ENCODE measurements around a stretch of chr12.

DNA sequence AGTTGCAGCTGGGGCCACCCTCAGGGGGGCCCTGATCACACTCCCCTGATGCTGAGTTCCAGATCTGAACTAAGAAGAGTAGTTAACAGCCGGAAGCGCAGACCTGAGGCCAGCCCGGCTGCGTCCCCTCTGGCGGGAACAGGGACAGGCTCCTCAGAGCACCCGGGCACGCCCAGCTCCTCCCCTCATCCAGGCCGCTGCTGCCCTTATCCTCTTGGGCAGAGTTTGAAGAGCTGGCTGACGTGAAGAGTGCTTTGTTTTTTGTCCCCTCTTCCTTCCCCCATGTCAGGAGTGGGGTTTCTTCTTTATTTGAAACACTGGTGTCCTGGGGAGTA, 8.7 kb downstream of the PHB2 start:
- PRO-cap, result bidirectional peak, plus-strand start at position 87 of the sequence, minus-strand start at position 65 of the sequence; bidirectional peak, plus-strand start outside the sequence, minus-strand start at position 125 of the sequence

DNA sequence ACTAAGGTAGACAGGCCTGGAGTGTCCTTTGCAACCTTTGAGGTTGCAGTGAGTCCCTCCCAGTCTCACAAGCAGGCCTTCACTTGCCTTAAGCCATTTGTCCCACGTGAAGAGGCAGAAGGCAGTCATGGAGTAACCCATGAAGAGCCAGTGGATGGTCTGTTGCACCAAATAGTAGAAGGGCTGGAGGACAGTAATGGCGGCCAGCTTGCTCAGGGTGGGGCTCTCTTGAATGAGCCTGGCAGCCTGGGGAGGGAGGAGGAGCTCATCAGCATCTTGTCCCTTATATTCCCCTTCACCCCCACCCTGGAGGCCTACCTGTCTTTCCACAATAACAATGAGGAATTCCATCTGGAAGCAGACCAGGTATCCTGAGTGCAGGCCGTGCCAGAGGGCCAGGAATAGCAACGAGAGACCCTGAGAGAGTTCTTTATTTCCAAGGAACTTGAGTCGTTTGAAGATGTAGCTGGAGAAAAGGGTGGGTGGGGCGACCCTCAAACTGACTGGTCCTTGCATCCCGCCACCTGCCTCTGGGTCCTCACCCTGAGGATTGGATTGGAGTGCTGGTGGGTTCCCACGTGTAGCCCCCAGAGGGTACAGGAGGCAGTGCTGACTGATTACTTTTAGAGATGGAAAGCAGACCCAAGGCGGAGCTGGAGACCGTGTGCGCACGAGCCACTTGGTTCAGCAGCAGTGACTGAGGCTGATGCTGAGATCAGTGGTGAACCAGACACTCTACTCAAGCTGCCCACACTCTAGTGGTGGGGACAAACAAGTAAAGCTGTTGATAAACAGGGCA, 6.8 kb downstream of the EMG1 start:
- PRO-cap, result no peak

DNA sequence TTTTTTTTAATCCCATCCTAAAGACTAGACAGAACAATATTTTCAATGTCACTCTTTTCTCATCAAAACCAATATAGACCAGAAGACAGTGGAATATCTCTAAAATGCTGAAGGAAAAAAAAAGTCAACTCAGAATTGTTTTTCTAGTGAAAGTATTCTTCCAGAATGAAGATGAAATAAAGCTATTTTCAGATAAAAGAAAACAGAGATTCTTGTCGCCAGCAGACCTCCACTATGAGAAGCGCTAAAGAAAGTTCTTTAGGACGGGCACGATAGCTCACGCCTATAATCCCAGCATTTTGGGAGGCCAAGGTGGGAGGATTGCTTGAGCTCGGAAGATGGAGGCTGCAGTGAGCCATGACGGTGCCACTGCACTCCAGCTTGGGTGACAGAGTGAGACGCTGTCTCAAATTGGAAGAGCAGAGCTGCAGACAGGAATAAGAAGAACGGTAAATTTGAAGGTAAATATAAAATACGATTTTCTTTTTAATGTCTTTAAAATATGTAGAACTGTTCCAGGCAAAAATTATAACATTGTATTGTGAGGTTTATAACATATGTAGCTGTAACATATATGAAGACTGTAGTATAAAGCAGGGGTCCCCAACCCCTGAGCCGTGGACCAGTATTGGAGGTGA, 2.3 kb upstream of the C1RL start:
- PRO-cap, result no peak

- PRO-cap, result no peak
Measured at GRCh38 chr12:7115319-7115847, 6.4 kb upstream of the C1RL start.

DNA sequence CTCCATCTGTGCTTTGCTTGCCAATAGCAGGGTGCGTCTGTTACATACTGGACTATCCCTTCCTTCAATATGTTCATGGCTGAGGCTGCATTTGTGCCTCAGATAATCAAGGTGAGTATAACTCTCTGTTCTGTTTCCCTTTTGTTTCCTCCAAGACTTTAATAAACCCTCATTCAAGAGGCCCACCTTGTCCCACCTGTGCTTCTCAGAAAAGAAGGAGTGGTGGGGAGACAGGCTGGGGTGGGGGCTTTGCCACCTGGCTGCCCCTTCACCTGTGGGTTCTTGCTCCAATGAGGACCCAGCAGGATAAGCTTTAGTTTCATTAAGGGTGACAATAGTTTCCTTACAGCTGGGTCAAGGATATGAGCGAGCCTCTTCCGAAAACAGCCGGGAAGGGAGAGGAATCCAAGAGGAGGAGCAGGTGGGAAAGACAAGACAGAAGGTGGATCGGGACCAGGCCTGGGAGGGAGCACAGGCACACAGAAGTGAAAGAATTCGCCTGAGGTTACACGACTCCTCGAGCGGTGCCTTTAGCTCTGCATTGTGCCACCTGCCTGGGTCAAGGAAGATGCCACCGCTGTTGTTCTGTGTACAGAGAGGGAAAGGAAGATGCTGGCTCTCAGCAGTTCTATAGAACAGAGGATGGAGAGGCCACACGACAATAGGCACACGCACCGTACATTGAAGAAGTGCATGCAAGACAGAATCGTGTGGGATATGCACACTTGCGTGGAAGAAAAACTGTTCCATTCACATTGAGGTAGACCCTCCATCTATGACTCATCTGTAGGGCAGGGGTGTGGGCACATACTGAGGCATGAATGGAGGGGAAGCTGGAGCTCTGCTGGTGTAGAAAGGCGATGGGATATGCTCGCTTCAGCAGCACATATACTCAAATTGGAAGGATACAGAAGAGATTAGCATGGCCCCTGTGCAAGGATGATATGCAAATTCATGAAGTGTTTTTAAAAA, 9.2 kb upstream of the C1RL start:
- PRO-cap, result no peak

- PRO-cap, result no peak
Measured at GRCh38 chr12:7122275-7123510, 6.0 kb downstream of the RBP5 start.

GRCh38 chr12:7906119-7906738, 29.8 kb downstream of the SLC2A3 start:
- PRO-cap, result no peak

DNA sequence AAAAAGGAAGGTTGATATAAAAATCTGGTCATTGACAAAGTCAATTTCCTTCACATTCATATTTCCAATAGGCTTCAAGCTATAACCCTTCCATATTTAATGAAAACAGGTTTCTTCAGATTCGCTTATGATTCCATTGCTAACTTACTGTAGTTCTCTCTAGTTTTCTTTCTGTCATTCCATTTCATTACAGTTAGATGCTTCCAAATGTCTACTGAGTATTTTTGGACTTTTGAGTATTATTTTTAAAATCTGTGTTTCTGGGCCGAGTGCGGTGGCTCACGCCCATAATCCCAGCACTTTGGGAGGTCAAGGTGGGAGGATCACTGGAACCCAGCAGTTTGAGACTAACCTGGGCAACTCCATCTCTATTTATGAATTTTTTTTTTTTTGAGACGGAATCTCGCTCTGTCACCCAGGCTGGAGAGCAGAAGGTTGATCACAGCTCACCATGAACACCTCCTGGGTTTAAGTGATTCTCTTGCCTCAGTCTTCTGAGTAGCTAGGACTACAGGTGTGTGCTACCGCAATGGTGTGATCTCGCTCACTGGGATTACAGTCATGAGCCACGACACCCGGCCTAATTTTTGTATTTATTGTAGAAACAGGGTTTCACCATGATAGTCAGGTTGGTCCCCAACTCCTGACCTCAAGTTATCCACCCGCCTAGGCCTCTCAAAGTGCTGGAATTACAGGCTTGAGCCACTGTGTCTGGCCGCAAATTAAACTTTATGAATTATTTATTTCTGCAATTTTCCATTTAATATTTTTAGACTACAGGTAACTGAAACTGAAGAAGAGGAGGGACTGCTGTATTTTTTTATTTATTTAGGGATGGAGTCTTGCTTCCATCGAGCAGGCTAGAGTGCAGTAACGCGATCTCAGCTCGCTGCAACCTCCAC, 14.1 kb downstream of the SLC2A3 start:
- PRO-cap, result no peak

- PRO-cap, result no peak
Measured at GRCh38 chr12:8242177-8242688, 14.8 kb upstream of the FAM90A1 start.

GRCh38 chr12:8680993-8682048, 16.5 kb upstream of the RIMKLB start:
- PRO-cap, result no peak

DNA sequence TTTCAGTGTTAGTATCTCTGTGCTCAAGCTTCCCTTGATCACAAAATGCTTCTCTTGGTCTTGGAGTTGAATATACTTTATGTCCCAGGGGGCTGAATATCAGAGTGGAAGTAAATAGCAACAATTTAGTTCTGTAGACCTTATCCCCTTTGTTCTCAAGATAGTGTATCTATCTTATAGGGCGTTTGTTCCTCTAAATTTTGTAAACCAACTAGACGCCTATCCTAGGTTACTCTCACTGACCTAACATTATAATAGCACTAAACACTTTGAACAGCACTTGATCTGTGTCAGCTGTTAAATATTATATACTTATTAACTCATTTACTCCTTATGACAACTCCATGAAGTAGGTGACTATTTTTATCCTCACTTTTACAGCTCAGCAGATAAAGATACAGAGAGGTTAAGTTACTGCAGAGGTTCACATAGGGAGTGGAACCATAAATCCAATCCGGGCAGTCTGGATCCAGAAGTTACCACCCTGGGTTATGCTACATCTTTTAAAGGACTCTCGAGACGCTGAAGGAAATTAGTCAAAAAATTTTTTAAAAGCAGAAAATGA, 1.5 kb upstream of the RIMKLB start:
- PRO-cap, result no peak

DNA sequence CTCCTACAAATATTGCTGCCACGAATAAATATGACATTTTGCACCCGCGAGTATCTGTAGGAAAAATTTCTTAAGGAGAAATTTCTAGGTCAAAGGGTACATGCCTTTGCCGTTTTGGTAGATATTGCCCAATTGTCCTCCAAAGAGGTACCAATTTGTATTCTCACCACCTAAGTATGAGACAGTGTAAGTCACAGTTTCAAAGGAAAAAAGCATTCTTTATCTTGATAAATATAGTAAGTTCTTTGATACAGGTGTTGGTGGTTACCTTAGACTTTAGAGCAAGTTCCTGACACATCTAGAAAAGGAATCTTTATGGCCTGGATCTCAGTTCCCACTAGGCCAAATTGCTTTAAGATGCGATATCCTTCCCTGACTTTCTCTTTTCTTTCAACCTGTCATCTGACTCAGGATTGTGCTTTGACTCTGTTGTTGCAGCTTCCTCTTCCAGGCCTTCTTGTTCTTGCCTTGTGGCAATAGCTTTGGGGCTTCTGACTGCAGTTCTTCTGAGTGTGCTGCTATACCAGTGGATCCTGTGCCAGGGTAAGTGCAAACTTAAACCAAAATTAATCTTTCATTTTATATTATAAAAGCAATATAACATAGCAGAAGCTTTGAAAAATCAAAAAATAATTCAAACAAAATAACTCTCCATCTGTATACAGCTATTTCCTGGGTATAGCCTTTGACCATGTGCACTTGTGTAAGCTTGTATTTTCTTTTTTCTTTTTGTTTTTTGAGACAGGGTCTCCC, 2.6 kb downstream of the KLRG1 start:
- PRO-cap, result no peak

- PRO-cap, result no peak
Measured at GRCh38 chr12:9076607-9077337, 38.9 kb downstream of the A2M start.

DNA sequence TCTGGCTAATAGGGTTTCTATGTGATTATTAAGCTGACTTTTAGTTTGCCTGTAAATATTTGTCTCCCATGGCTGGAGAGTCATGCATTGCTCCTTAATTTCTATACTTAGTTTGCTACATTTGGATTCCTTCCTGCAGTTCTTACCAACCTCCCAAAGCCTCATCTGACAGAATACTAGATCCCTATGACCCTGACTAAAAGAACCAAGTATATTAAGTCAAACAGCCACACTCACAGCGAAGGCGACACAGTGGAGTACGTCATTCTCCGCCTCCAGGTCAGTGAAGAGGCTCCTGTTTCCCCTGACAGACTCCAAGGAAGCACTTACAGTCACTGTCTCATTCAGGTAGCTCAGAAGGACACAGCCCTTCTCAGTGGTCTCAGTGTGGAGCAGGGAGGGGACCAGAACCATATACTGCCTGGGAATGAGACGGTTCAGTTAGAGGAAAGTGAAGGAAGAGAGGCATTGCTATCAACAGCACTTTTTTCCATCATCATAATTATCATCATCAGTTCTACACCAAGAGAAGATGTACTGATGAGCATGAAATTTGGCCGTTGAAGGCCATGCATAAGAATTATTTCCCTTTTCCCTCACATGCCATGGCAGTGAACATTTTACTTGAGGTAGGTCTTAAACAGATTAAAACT, 2.5 kb downstream of the A2M start:
- PRO-cap, result no peak

DNA sequence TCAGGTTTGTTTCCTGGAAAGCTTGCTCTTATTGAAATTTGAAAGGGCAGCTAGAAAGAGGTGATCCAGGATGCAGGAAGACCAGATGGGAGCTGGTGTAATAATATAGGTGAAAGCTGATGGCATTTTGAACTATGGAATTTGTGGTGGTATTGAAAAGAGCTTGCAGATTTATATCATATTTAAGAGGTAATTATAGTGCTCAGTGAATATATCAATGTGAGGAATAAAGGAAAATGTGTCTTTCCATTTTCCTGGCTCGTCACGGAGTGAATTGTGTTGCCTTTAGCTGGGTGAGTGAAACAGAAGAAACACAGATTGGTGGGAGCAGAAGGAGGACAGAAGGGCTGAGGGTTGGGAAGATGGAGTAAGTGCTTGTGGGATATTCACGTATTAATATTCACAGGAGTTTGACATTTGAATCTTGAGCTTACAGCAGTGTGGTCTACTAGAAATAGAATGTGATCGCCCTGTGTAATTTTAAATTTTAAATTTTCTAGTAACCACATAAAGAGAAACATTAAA, 1.6 kb upstream of the A2M start:
- PRO-cap, result bidirectional peak, plus-strand start at position 333 of the sequence, minus-strand start at position 265 of the sequence

- PRO-cap, result no peak
Measured at GRCh38 chr12:9126337-9126832, 10.7 kb upstream of the A2M start.

- PRO-cap, result no peak
Measured at GRCh38 chr12:9126913-9127915, 11.5 kb upstream of the A2M start.

- PRO-cap, result no peak
Measured at GRCh38 chr12:9668035-9668692, 1.3 kb upstream of the CLEC2D start.

GRCh38 chr12:9696291-9696931, 26.9 kb downstream of the CLEC2D start:
- PRO-cap, result no peak

DNA sequence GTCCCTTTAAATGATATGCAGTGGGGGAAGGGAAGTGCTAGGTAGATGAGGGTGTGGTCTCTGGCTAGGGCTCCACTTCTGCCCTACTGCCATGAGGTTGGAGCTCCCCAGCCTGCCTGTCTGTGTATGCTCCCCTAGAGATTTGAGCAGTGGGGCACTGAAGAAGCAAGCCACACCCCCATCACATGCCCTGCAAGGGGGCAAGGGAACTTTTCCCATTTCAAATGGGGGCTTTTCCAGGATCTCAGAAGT, 37.9 kb downstream of the CLEC2D start:
- PRO-cap, result no peak